AG09309 (cell line): Measurements from ENCODE around the genes PPP1R2B and TTC1.

DNA sequence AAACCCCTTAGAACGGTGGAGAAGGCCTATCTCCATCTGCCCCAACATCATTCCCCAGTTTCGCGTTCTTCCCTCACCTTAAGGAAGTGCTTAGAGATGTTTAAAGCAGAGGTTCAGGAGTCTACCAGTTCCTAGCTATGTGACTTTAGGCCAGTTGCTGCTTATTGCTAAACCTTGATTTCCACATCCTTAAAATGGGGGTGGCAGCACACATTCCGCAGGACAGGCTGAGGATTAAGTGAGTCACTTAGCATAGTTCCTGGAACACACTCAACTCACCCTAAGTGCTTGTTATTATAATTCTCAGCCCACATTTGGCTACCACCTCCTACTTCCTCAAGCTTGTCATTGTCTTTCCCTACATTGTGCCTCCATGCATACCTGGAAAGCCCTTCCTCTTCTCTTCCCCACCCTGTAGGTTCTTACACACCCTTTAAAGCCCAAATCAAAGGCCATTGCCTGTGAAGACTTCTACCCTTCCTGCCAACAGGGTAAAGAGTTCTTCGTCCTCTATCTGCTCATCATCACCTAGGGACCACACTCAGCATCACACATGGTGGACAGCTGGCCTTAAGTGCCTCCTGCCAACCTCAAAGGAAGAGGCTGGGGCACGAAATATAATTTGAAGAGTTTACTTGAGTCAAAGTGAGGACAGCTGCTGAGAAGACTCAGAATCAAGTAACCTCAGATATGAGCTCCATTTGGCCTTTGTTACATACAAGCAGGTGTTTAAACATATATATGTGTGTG, 62.9 kb upstream of the LARP1 start:
- RRBS: no CpG with 5 or more reads among the region's 6 CpGs

- RRBS: no CpG with 5 or more reads among the region's 5 CpGs
Observed at GRCh38 chr5:154816321-154817182, 33.9 kb downstream of the FAXDC2 start.

GRCh38 chr5:155729072-155729436, 597.9 kb upstream of the SGCD start:
- RRBS: no CpG with 5 or more reads among the region's 19 CpGs

GRCh38 chr5:156850135-156850708, at the start of gene PPP1R2B:
Gene PPP1R2B, plus strand, starts transcription at chr5:156850295.
- RRBS: no CpG with 5 or more reads among the region's 47 CpGs

GRCh38 chr5:157184270-157184905, 3.7 kb downstream of the ITK start:
- RRBS: no CpG with 5 or more reads among the region's 7 CpGs

DNA sequence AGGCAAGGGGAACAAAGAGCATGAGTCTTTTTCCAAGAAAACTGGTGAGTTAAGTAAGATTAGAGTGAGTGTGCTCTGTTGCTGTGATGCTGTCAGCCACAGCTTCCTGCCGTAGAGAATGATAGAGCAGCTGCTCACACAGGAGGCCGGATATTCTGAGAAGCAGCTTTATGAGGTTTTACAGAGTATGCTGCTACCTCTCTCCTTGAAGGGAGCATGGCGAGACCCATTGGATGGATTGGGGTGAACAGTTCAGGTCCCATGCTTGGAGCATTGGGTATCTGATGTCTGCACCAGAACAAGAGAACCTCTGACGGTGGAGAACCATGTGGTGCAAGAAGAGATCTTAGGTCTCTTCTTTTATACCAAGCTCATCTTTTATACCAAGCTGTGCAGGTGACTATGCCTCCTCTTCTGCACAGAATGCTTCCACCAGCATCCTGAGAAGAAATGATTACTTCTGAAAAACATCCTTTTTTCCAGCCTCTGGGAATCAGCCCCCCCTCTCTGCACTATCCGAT, 12.7 kb upstream of the CYFIP2 start:
- RRBS: no CpG with 5 or more reads among the region's 5 CpGs

DNA sequence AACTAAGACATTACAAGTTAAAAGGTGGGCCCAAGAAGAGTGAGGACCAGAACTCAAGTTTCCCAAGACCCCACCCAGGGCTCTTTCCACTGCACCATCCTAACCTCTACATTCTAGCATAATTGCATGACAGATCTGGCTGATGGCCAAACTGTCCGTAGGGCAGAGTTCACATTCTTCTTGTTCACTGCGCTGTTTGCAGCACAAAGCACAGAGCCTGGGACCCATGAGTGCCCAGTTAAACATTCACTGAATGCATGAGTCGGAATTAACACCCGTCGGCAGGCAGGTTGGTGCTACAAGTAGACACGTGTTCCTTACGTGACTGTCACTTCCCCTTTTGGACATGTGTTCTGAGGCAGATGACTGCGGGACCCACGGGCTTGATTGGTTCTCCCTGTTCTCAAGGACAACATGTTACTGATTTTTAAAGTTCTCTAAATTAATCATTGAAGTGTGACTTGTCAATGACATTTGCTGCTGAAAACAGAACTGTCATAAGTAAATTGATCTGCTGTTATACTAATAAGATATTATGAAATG, 25.4 kb downstream of the CYFIP2 start:
- RRBS: no CpG with 5 or more reads among the region's 9 CpGs

- RRBS: no CpG with 5 or more reads among the region's 4 CpGs
Observed at GRCh38 chr5:157383758-157384423, 38.4 kb upstream of the FNDC9 start.

- RRBS: 92% methylated on average over 2 of the region's 7 CpGs
Observed at GRCh38 chr5:157481234-157481850, 21.3 kb downstream of the NIPAL4 start.

GRCh38 chr5:157858176-157858483, 815 bp downstream of the CLINT1 start:
- RRBS: no CpG with 5 or more reads among the region's 2 CpGs

- RRBS: no CpG with 5 or more reads among the region's 4 CpGs
Observed at GRCh38 chr5:157870823-157871356, 11.9 kb upstream of the CLINT1 start.

DNA sequence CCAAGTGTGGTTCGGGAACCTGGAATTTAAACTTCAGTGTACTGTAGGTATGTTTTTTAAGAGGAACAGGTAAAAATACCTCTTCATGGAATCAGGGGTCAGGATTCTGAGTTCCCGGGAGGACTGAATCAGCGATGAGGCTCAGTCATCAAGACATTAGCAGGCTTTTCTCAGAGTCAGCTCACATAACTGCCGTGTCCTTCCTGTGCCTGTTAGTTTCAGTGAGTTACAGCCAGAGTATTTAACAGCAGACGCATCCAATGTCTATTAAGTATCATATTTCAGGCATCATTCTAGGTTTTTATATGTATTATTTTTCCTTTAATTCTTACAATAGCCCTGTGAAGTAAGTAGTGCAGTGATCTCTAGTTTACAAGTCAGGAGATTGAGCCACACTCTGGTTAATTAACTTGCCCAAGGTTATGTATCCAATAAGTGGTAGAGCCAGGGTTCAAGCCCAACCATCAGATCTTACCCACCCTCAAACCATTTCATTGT, 260.9 kb upstream of the CLINT1 start:
- RRBS: no CpG with 5 or more reads among the region's 5 CpGs

GRCh38 chr5:158521865-158522318, 577.8 kb downstream of the EBF1 start:
- RRBS: no CpG with 5 or more reads among the region's 4 CpGs

- RRBS: no CpG with 5 or more reads among the region's 13 CpGs
Observed at GRCh38 chr5:158727721-158728588, 371.8 kb downstream of the EBF1 start.

DNA sequence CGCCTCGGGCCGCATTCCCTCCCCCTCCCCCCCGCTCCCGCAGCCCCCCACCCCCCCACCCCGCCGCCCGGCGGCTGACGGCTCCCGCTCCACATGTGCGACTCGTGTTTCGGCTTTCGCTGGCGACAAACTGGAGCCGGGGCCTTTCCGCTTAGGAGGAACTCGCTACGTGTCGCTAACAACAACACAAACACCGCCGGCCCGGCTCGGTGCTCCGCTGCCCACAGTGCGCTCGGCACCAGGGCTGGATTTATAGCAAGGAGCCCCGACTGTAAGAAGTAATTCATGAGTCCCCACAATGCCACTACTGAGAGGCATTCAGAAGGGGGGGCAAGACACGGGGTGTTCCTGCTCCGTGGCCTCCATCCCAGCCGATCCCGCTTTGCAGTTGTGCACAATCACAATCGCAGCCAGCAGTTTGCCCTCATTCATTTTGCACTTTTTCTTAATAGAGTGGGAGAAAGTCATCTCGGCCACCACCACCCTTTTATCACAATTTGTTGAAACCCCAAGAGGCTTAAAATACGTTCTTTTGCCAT, 48.3 kb downstream of the EBF1 start:
- RRBS: 3% methylated on average over 19 of the region's 36 CpGs

DNA sequence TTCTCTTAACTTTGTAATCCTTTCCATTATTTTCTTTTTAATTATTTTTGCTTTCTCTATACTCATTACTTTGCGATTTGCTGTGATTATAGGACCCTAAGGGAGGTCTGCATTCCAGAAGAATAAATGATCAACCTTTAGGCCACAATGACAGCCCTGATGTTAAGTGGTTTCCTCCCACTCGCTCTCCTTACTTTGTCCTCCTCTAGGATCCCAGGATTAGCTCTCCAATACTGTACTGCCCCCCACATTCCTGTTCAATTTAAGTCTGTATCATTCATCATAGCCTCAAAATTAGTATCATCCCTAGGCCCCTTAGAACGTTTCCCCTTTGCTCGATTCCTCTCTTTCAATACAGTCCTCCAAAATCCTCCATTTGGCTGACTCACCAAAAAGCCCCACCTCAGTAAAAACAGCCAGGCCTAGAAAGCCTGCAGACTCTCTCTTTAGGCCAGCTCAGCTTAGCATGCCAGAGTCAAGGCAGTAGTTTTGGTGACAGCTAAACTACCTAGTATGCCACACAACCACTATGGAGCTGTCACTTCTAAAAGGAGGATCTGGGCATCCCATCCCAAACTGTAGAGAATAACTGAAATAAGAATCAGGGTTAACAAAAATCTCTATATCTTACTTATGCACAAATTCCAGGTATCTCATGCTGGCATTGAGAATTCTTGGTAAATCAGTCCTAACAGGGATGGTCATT, 24.4 kb downstream of the RNF145 start:
- RRBS: no CpG with 5 or more reads among the region's 4 CpGs

- RRBS: 2% methylated on average over 35 of the region's 72 CpGs
Observed at GRCh38 chr5:159773019-159773799, 143.1 kb upstream of the ADRA1B start.

DNA sequence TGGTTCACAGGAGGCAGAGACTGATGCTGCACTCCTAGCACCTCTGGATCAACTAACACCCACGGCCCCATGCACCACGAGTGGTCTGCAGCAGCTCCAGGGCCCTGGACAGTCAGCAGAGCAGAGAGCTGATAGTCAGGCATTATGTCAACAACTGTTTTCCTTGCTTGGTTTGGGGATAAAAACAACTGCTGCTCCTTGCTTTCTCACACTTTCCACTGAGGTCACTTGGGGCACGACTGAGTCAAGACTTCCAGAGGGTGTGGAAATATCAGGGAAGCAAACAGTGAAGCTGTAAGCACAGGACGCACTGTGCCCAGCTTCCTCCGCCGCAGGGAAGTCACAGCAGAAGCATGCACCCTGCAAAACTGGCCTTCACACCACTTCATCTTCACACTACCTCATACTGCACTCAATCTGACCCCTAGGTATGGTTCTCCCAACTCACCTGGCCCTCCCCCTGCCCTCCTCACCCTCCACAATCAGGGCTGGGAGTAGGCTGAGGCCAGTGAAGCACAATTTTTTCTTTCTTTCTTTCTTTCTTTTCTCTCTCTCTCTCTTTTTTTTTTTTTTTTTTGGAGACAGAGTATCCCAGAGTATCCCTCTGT, 96.2 kb upstream of the ADRA1B start:
- RRBS: no CpG with 5 or more reads among the region's 6 CpGs

DNA sequence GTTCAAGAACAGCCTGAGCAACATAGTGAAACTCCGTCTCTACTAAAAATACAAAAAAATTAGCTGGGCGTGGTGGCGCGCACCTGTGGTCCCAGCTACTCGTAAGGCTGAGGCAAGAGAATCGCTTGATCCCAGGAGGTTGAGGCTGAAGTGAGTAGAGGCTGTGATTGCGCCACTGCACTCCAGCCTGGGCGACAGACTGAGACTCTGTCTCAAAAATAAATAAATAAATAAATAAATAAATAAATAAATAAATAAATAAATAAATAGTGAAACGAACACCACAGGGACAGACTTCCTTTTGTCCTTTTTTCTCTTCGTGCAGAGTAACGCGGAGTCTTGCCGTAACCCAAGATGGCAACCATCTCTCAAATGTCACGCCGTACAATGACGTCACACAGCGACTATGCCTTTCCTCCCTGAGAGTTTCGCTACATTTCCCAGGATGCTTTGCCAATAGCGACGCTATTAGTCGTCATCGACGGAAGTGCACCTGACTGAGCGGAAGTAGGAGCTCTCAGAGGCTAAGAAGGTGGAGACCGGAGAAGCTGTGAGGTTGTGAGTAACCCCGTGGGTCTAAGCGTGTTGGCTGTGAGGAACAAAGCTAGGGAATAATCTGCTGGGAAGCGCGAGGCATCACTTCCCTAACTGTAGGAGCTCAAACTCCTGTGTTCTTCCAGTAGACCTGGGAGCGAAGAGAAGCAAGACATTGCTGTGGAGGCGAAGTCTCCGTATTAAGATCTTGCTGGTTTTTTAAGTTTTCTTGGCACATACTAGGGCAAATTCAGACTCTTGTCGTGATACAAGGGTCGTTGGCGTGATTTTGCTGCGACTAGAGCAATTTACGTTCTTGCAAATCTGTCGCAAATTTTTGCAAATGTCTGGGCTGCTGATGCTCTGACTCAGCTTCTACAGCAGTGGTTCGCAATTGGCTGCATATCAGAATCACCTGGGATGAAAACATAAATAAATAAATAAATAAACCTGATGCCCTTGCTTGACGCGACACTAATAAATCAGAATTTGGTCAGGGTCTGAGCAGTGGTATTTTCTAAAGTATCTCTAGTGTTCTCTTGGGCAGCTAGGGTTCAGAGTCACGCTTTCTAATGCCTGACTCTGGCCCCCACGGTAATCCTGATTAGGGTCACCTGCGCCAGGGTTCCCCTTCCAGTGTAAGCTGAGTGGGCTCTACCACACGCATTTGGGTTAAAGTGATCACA, at the start of gene TTC1:
Gene TTC1 (plus strand): TSS at position 504 of the 1,220 bp plus-strand sequence.
- RRBS: no CpG with 5 or more reads among the region's 45 CpGs